SJCRH30 (cell line): ENCODE data around the genes SF3B1 and MOB4.

- RAMPAGE, long total RNA, result no peak
Measured at GRCh38 chr2:196232841-196233507, 61.6 kb upstream of the STK17B start.

DNA sequence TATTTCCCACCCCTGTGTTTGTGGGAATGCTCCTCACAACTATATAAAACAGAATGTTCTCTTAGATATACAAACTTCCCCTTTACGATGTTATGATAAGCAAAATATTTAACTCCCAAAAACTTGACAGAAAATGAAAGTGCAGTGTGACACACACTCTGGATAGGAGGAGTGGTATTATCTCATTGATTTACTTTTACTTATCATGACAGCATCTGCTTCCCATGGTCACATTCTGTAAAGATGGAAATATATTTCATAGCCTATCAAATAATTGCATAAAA lies 96.6 kb upstream of the STK17B start:
- RAMPAGE, long total RNA, result no peak

DNA sequence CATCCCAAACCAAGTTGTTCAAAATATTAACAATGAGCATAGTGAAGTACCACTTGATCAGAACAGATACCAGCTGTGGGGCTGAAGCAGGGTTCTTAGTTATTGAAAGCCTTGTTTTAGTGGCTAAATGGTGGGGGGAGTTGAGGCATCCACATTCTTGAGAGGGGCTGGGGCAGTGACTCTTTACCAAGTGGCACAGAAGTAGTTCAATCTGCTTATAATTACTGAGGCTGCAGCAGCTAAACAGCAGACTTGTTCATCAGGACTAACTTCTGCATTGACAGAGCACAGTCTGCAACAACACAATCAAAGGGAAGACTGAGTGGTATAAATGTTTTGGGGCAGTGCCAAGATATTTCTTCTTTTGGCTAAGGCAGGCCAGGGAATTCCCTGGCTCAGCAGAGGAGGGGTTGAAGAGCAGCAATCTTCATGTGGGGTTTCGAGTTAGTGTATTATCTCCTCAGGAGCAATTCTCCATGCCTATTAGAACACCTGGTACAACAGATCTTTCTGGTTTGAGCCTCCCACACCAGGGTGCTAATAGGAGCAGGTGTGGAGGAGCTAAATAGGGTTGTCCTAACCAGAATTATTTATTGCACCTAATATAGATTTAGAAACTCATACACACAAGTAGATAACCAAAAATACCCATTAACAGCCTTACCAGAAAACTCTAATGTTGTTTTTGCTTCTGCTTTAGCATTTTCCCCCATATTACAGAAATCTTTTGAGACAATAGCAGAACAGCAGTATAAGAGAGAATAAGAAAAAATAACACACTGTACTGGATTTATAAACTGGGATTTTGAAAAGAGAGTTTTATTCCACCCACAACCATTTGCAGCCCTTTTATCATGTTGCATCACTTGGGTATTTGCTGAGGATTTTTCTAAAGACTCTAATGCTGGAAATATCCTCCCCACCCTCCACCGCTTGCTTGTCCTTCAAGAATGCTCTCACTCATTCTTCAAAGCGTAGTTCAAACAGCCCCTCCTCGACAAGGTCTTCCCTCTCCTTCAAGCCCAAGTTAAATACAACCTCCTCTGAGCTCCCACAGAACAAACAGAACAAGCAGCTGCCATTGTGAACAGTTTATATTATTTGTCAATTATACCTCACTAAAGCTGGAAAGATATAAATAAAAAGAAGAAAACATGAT lies 103.2 kb upstream of the STK17B start:
- RAMPAGE, long total RNA, result no peak

DNA sequence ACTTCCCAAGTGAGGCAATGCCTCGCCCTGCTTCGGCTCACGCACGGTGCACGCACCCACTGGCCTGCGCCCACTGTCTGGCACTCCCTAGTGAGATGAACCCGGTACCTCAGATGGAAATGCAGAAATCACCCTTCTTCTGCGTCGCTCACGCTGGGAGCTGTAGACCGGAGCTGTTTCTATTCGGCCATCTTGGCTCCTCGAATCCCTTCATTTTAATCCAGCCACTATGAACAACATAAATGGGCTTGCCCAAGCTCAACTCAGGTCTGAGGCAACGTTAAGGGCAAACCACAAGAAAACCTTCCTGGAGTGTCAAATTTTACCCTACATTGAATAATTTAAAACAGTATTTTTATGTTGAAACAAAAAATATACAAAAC lies 66.1 kb downstream of the HECW2 start:
- RAMPAGE, long total RNA, result no peak

GRCh38 chr2:196801635-196802234 lies 2.3 kb upstream of the GTF3C3 start:
- RAMPAGE, long total RNA, result no peak

DNA sequence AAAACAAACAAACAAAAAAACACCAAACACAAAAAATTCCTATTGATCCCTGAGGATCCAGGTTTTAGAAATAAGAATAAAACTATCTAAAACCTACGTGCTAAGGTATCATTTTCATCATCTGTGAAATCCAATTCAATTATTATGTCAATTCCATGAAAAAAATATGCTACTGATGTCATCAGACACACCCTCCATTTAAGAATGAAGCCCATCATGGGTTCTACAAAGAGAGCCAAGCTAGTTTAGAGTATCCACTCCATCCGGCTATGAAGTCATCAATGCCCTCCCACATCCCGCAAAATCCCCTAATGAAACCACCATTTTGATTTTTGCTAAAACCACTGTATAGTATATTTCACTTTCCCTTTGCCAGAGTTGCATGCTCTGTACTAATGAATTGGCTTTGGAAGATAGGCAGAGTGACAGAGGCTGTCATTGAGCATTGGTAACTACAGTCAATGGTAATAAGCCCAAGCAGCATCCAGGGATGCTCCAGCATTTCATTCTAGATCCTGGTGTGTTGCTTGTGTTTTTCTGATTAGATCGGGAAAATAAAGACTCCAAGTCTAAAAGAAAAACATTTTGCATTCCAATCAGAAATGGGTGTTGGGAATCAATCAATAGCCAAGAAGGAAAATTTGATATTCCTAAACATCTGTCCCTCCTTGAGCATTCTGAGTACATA lies 118.6 kb downstream of the ANKRD44 start:
- RAMPAGE, long total RNA, result no peak

GRCh38 chr2:197211857-197212217 lies 98.7 kb downstream of the ANKRD44 start:
- RAMPAGE, long total RNA, result no peak

DNA sequence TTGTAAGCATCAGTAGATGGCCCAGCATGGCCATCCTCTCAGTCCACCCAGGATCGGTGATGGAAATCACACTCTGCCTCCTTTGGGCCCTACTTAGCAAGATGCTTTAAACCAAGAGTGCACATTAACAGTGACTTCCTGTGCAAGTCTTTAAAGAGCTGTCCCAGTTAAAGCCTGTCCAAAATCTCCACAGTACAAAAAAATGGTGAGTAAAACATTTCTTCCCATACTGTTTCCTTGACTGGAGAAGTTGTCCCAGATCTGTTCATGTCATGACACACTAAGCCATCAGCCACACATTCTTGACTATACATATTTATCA lies 17.9 kb downstream of the ANKRD44 start:
- RAMPAGE, long total RNA, result no peak

DNA sequence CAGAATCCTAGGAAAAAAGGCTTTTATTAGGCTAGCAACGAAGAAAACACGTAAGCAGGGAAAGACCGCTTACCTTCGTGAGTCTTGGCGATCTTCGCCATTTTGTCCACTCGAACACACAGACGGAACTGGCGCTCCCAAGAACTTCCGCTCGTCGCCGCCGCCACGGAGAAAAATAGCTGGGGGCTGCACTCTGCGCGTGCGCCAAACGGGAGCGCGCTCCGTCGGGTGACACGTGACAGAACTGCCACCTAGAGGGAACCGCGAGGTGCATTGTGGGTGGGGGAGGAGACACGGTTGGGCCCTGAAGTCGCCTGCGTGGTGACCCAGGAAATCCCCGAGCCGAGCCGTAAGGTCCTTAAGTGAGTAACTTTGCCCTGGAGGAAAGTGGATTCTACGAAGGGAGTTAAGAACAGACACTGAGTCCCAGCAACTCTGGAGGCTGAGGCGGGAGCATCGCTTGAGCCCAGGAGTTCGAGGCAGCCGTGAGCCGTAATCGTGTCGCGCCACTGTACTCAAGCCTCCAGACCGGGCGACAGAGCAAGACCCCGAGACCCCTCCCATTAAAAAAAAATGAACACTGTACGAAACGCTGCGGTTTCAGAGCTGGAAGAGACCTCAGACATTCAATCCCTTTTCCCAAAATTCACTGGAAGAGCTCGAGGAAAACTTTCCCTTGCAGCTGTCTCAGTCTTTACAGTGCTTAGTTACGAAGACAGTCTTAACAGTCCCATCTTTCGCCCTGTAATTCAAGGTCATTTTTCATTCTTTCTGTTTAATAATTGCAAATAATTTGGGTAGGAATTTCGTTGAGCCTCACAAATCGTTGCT lies at the start of gene SF3B1:
SF3B1 (minus strand) TSS at position 130 of the 831 bp plus-strand sequence.
- RAMPAGE, long total RNA, result start-site peak on the minus strand centred at position 120 of the sequence, 28 bp wide, 3,161 and 63 reads in 2 replicates

GRCh38 chr2:197500502-197500898 lies 321 bp downstream of the HSPE1 start:
- RAMPAGE, long total RNA, result no peak

DNA sequence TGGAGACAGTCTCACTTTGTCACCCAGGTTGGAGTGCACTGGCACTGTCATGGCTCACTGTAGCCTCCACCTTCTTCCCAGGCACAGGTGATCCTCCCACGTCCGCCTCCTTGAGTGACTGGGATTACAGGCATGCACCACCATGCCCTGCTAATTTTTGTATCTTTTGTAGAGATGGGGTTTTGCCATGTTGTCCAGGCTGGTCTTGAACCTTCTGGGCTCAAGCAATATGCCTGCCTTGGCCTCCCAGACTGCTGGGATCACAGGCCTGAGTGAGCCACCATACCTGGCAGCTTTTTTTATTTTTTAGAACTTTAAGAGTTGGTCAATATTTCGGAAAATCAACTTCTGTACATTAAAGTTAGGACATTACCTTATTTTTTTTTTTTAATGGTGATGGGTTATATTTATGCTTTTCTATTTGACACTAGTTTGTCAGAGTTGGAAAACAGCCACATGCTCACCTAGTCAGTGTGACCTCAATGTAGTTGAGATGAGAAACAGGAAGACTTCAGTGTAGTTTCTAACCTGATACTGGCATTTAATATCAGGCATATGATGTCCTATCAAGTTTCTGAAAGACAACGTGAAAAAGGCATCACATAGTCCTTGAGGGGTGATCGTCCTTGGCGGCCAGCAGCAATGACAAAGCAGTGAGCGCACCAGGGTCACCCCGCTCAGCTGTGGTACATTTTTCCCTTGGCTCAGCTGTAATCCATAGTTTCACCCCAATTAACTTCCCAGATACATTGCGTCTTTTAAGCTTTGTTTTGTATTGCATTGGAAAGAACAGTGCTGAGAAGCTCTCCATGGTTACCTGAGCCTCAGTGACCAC lies 4.1 kb downstream of the HSPE1 start:
- RAMPAGE, long total RNA, result no peak

GRCh38 chr2:197515185-197516168 lies at the start of gene MOB4:
Gene MOB4, plus strand, starts transcription at chr2:197516066.
- RAMPAGE, long total RNA, result no peak

DNA sequence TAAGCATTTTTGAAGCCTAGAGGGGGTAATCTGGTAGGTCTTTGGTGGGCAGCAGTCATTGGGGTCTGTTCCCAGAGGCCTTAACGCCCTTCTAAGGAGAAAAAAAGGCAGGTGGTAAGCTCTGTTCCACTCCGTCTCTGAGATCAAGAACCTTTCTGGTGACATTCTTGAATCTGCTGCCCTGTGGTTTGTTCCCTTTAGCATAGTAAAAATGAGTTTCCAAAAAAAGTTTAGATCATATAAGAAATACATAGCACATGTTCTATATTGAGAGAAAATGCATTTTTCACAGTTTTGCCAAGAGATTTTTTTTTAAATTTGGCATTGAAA lies 3.0 kb downstream of the PLCL1 start:
- RAMPAGE, long total RNA, result no peak

DNA sequence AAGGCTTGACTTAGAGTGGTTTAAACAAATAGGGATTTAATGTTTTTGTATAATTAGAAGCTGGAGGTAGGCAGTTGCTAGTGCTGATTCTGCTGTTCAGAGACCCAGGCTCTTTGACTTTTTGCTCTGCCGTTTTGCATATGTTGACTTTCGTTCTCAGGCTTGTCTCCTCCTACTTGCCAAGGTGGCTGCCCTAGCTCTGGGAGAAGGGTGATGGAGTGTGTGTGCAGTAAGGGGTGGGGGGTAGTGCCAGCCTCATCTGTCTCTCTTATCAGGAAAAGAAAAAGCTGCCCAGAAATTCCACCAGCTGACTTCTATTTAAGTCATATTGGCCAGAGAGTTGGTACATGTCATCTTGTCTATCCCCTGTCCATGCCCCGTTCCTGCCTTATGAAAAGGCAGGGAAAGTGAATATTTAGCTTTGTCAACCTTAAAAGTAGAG lies 89.4 kb downstream of the PLCL1 start:
- RAMPAGE, long total RNA, result no peak

GRCh38 chr2:197928977-197929811 lies 124.8 kb downstream of the PLCL1 start:
- RAMPAGE, long total RNA, result no peak

- RAMPAGE, long total RNA, result no peak
Measured at GRCh38 chr2:198555018-198555513, 750.7 kb downstream of the PLCL1 start.

GRCh38 chr2:199411125-199411792 lies 46.5 kb downstream of the SATB2 start:
- RAMPAGE, long total RNA, result no peak

- RAMPAGE, long total RNA, result no peak
Measured at GRCh38 chr2:199460139-199460296, 2.3 kb upstream of the SATB2 start.

DNA sequence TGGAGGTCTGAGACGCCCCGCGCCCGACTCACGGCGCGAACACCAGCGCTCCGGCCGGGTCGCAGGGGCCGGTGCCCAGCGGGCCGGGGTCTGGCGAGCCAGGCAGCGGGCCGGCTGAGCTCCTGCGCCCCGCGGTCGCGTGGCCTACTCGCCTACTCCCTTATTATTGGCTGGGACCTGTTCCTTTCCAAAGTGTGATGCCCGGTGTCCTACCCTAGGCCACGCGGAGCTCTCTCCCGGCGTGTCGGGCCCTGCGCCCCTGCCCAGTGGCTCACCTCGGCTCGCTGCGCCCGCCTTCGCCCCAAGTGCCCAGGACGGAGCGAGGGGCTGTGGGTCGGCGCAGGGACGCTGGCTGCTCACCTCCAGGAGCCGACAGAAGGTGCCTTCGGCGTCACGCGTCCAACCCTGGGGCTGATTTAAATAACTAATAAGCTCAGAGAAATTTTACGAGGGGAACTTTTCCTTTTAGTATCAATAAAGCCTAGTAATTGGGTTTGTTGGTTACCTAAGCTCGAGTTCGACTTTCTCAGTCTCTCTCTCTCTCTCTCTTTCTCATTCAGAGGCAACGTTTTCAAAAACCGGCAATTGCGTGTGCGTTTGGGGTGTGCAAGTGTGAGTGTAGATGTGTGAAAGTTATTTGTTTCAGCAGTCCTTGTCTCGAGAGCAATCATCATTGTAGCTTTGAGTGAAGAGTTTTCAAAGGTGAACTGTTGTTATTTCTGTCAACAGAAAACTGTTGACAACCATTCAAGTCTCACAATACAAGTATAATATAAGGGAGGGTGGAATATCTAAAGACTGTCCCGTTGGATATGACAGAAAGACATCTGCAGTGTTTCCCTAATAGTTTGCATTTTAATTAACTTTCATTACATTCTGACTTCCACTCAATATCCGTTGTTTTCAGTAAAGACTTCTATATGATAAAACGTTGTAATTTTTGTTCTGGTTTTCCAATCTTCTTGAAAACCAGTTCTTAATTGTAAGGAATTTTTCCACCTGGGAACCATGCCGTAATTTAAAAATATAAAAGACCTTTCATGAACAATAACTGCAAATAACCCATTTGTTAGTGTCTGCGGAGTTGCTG lies 7.2 kb upstream of the SATB2 start:
- RAMPAGE, long total RNA, result no peak

DNA sequence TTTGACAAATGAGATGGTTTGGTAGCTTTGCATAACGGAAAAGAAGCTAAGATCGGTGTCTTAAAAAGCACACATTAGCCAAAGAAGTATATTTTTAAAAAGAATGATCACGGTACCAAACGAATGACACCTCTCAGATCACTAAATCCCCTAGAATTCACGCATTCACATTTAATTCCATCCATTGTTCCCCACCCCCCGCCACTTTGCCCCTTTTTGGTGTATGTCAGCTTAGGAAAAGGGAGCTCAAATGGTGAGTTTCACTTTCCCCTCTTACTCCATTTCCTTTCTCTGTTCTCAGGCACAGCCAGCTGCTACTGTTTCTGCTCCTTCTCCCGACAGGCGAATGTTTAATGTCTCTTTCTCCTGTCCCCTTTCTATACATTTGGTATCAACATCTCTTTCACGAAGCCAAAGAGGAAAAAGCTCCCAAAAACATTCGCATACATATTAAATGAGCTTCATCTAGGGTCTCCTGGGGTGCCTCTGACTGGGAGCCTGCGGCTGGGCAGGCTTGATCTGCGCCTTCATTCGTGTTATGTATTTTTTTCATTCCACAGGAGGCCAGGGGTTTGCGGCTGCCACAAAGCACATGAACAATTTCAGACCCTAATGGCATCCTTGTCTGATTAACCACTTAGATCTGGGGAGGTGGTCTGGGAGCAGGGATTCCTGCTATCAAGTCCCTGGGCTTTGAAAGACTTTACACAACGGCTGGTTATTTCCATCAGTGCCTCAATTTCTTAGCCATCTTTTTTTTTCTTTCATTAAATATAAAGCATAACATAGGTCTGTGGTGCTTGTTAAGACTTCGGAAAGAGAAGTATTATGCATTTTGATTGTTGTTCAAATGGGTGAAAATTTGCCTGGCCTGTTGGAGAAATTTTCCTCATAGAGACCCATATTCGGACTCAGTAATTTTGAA lies 124.3 kb upstream of the SATB2 start:
- RAMPAGE, long total RNA, result no peak